Left colon (tissue), 1 donor: ENCODE measurements around the genes OR4K1, OR11G2, CCNB1IP1, ARHGEF40, ZNF219 and TMEM253.

- PRO-cap, result no peak
These were observed at the start of gene OR4K1 for GRCh38 chr14:19930577-19931103. Gene OR4K1, plus strand, starts transcription at chr14:19930917.

DNA sequence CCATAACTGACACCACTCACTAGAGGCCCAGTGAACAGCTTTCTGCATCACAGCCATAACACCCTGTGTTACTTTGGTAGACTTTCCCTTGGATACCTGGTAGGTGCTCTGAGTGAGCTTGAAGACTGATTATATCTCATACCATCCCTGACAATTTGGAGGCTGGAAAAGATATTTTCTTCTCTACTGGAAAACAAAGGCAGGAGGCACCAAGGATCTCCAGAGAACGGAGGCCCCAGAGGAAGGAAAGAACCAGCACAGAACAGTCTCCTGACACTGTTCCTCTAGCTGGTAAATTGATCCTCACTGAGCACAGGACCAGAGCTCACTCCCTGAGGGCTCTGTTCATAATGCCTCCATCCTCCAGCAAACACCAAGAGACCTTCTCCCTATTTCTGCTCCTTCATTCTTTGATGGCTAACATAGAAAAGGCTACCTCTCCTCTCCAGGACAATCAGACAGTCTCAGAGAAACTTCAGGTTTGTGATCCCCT lies at the start of gene OR11G2:
Gene OR11G2 (plus strand): TSS at position 336 of the 493 bp plus-strand sequence.
- PRO-cap, result no peak

- PRO-cap, result unidirectional peak, minus-strand start at chr14:20333264; unidirectional peak, minus-strand start at chr14:20333312
These were observed at the start of gene CCNB1IP1 for GRCh38 chr14:20332704-20333657. Gene CCNB1IP1, minus strand, starts transcription at chr14:20333279.

DNA sequence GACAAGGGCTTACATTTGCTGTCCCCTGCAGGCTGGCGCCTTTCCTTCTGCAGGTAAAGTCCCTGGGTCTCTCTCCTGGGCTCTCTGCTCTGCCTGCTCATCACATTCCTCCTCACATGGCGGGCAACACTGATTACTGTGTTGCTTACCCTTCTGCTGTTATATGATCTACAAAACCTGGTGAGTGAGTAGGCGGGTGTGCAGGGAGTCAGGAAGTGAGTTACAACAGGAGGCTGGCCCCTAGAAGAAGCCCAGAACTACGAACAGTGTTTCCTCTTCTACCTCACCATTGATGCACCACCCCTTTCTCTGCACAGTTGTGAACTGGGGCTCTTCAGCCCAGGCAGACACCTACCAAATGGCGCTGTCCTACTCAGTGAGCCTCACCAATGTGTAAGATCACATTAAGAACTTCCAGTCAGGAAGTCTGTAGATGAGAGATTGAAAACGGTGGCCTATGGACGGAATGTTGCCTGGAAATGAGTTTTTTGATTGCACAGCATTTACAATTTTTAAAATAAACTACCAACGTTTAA lies 5.0 kb upstream of the KLHL33 start:
- PRO-cap, result no peak

DNA sequence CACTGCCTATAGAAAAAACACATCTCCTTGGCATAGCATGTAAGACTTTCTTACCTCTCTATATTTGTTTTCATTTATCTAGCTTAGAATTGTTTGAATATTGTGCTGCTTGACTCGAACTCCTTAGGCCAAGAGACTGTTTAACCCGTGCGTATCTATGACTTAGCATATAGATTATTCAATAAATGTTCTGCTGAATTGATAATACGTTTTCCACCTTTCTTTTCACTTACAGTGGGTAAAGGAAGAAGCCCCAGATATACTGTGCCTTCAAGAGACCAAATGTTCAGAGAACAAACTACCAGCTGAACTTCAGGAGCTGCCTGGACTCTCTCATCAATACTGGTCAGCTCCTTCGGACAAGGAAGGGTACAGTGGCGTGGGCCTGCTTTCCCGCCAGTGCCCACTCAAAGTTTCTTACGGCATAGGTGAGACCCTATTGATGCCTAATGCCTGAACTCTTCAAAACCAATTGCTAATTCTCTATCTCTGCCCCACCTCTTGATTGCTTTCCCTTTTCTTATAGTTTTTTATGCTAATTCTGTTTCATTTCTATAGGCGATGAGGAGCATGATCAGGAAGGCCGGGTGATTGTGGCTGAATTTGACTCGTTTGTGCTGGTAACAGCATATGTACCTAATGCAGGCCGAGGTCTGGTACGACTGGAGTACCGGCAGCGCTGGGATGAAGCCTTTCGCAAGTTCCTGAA lies 1.6 kb downstream of the APEX1 start:
- PRO-cap, result no peak

- PRO-cap, result no peak
These were observed 7.8 kb downstream of the PNP start for GRCh38 chr14:20476573-20477755.

DNA sequence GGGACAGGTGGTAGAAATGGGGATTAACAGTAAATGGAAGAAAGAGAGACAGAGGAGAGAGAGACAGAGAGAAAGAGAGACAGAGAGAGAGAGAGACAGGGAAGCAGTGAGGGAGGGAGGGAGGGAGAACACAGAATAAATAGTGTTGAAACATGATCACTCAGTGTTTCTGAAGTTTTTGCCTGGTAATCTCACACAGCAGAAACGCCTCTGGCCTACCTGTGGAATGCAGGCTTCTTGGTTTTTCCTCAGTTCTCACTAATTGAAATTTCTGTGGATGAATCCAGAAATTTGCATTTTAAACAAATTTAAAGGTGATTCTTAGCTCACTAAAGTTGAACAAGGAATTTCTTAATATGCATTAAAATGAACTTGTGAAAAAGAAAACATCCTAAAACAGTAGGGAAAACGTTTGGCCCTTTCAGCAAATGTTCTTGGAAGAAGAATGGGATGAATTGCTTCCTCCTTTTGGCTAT lies 31.8 kb downstream of the RNASE12 start:
- PRO-cap, result no peak

DNA sequence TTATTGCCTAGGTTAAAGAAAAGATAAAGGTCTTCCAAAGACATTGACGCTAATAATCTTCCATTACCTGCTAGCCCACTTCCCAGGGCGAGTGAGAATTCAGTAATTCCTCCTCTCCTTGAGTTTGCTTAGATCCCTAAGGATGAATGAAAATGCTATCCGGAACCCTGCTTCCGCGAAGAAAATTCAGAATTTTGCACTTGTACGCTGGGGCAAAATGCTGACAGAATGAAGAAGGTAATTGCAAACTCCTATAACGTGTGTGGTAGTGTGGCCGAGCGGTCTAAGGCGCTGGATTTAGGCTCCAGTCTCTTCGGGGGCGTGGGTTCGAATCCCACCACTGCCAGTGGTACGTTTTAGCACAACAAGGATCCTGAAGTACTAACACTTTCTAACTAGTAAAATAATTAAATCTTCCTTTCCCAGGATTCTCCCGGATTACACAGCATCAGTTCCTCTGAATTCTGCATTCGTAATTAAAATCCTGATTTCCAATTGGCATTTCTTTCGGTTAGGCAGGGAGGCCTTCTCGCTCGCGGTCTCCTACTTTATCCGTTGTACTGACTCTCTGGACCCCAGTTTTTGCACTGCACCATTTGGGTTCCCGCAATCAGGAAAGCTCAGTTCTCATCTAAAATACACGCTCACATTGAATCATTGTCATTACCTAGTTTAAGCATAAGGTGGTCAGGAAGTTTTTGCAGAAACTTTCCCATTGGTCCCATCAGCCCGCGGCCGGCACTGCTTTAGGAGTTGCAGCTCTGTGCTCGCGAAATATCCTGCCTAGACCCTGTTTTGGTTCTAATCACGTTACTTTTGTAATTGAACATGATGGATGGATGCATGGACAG lies 16.2 kb downstream of the OR6S1 start:
- PRO-cap, result no peak

DNA sequence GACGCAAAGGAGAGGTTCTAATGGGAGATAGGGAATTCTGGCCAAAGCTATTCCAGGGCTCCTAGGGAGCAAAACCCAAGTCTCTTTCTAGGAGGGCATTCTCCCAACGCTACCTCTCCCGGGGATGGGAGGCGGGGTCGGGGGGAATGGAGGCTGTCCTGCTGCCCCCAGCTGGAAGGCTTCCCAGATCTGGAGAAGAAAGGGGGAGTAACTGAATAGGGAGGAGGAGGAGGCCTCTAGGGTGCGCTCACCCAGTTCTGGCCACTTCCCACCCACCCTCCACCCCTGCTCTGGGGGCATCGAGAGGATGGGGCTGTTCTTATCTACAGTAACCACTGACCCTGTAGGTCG lies 525 bp upstream of the RNASE1 start:
- PRO-cap, result no peak

DNA sequence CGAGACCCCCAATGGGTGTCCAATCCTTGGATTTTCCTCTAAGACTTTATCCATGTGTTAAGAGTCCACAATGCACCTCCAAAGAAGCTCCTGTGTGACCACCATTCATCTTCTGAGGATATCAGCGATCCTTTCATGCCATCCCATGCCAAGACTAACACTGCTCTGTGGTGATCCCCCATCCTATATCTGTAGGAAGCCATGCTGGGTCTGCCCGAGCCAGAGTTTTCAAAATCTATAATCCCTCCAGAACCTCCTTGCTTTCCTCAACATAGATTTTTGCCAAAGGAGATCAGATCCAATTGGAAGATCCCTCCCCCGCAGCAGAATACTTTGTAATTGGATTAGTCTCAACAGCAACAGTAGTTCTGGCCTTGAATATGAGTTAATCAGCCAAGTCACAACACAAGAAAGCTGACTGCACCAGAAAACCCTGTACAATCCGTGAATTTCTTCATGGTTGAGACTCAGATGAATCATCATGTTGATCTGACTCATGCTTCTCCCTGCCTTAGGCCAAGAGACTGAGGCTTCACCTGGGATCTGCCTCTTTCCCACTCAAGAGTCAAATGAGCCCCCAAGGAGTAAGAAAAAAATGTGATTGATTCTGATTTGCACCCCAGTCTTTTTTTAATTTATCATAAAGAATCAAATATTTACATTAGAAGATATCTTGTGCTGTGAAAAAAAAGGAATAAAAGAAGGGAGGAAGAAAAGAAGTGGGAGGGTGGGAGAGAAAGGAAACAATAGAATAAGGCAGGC lies 3.0 kb upstream of the METTL17 start:
- PRO-cap, result no peak

GRCh38 chr14:21026451-21026742 lies 1.5 kb upstream of the NDRG2 start:
- PRO-cap, result no peak

- PRO-cap, result no peak
These were observed 2.5 kb upstream of the RNASE13 start for GRCh38 chr14:21037107-21037446.

DNA sequence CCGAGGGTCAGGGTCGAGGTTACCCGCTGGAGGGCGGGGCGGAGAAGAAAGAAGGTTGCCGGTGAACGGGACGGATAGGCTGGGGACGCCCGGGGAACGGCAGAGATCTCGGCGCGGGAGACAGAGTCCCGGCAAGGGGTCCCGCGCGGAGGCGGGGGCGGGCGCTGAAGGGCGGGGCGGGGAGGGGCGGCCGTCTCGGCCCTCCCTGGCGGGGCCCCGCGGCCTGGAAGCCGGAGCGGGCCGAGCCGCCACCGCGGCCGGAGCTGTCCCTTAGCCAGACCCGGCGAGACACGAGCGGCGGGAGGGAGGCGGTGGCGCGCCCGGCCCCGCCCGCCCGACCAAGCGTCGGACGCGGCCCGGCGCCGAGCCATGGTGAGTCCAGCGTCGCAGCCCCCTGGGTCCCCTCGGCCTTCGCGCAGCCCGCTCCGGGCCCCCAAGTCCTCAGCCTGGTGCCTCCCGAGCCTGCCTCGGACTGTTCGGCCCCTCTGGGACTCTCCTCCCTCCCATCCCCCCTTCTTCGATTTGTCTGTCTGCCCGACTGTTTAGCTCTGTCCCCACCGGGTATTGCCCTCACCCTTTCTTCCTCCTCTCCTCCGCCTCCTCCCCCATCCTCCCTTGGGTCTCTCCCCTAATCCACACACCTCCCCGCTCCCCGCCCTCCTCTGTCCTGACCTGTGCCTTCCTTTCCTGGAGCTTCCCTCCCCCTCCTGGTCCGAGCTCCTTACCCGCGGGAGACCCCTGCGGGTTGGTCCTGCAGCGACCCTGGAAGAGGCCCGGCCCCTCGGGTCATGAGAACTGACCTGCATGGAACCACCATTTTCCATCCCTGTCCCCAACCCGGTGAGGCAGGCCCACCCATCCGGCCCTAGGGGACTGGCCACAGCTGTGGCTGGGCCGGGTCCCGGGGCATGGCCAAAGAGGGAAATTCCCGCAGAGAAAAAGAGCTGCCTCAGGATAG lies at the start of gene ARHGEF40:
Gene ARHGEF40 (plus strand): TSS at position 277 of the 958 bp plus-strand sequence.
- PRO-cap, result bidirectional peak, plus-strand start at position 277 of the sequence, minus-strand start at position 110 of the sequence; bidirectional peak, plus-strand start outside the sequence, minus-strand start at position 550 of the sequence

GRCh38 chr14:21098238-21099144 lies at the start of gene ZNF219:
Gene ZNF219, minus strand, starts transcription at chr14:21098655.
- PRO-cap, result bidirectional peak, plus-strand start at chr14:21098310, minus-strand start at chr14:21098389; bidirectional peak, plus-strand start at chr14:21098833, minus-strand start at chr14:21098729

GRCh38 chr14:21100708-21101235 lies at the start of gene TMEM253:
Gene TMEM253, plus strand, starts transcription at chr14:21101066.
- PRO-cap, result bidirectional peak, plus-strand start at chr14:21101066, minus-strand start at chr14:21101001

- PRO-cap, result unidirectional peak, minus-strand start at chr14:21101771; unidirectional peak, minus-strand start at chr14:21102169
These were observed 858 bp downstream of the TMEM253 start for GRCh38 chr14:21101512-21102336.

- PRO-cap, result no peak
These were observed 36.7 kb upstream of the OR5AU1 start for GRCh38 chr14:21192490-21193048.

- PRO-cap, result no peak
These were observed 55.3 kb upstream of the OR5AU1 start for GRCh38 chr14:21210768-21212000.

DNA sequence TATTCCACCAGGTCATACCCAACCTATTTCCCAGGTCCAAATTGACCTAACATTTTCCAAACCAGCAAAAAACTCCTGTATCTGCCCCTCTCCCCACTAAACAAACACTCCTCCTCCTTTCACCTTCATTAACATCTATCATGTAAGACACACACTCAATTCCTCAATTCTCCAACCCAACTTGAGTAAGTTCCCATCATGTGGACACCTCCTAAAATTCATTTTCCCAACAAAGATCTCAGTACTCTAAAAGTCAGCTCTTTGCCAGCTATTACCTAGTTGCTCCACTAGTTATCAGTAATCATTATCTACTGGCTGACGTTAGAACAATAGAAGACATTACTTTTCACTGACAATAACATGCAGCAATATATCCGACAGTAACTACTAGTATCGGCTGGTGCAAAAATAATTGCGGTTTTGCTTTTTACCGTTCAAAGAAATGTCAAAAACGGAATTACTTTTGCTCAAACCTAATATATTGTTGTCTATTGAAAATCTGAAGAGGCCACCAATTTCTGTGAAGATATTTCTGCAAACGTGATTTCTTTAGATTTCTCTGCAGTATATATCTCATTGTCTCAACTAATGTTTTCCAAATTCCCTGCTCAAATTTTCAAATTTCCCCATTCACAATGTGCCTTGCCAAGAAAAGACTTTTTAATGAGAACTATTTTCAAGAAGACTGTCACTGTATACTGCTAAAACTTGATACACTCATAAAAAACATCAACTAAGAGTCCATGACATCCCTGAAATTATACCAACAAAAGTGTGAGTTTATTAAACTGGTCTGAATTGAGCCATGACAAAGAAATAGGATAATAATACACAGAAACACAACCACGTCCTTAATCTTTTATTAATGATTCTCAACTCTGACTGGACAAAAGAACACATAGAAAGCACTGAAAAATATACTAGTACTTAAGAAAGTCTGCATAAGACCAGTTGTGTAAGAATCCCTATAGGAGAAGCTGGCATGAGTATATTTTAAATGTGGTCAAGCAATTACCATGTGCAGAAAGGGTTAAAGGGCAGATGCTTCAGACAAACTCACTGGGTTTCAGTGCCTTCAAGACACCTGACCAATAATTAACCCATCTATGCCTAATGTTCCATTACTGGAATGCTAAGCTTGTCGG lies 41.8 kb downstream of the HNRNPC start:
- PRO-cap, result no peak

GRCh38 chr14:21364688-21365259 lies 19.0 kb downstream of the SUPT16H start:
- PRO-cap, result no peak